HTR-8/SVneo (cell line): ENCODE measurements around the genes ZNF599, GRAMD1A, SCN1B and USF2.

DNA sequence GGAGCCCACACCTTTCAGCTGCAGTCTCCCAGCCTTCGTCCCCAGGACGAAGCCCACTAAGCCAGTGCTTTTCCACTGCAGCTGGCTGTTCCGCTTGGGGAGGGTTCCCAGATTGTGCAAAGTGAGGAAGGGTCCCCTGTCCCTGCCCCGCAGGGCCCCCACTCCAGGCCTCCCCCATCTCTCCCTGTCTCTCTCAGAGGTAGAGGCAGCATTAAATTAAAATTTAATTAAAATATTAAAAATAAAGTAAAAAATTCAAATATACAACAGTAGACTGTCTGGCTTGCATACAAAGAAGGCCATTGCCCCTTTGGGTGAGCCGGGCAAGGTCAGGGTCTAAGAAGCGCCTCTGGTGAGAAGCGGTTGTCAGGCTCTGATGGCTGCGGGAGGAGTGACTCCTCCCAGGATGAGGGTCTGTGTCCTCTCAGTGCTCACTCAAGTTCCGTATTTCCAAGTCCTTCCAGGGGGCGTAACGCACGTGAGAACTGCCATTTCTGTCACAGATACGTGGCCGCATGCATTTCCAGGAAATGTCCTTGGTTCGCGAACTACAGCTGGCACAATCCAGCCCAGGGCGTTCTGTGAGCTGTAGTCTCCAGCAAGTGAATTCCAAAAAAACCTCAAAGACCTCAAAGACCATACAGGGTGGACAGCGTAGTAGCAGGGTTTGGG lies 809 bp upstream of the ZNF181 start:
- RRBS: no CpG with 5 or more reads among the region's 18 CpGs

- RRBS: 8% methylated on average over 25 of the region's 69 CpGs
Observed at GRCh38 chr19:34772644-34773547, at the start of gene ZNF599. Gene ZNF599, minus strand, starts transcription at chr19:34773215.

- RRBS: no CpG with 5 or more reads among the region's 32 CpGs
Observed at GRCh38 chr19:34957949-34959187, 5.7 kb downstream of the ZNF792 start.

- RRBS: no CpG with 5 or more reads among the region's 6 CpGs
Observed at GRCh38 chr19:34985330-34986170, 14.6 kb upstream of the GRAMD1A start.

DNA sequence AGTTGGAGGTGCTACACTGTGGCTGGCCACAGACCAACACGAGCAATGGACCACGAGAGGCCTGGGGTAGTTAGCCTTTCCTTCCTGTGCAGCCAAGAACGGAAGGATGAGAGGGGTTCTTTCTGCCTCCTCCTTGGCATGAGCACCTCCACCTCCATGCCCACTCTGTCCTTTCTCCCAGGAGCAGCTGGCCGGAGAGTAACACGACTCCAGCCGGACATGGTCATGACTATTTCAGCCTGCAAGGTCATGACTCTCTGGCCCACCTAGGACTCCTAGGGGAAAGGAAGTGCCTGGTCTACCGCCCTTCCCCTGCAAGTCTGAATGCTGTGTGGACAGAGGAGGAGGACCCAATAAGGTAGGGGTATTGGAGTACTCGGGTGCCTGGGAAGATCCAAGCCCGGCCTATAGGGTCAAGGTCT lies 5.6 kb upstream of the GRAMD1A start:
- RRBS: no CpG with 5 or more reads among the region's 9 CpGs

- RRBS: 2% methylated on average over 60 of the region's 78 CpGs
Observed at GRCh38 chr19:35000066-35000851, at the start of gene GRAMD1A. Gene GRAMD1A, plus strand, starts transcription at chr19:35000323.

- RRBS: 2% methylated on average over 56 of the region's 109 CpGs
Observed at GRCh38 chr19:35030245-35030954, at the start of gene SCN1B. Gene SCN1B, plus strand, starts transcription at chr19:35030470.

GRCh38 chr19:35038757-35039712 lies 2.5 kb upstream of the HPN start:
- RRBS: no CpG with 5 or more reads among the region's 24 CpGs

DNA sequence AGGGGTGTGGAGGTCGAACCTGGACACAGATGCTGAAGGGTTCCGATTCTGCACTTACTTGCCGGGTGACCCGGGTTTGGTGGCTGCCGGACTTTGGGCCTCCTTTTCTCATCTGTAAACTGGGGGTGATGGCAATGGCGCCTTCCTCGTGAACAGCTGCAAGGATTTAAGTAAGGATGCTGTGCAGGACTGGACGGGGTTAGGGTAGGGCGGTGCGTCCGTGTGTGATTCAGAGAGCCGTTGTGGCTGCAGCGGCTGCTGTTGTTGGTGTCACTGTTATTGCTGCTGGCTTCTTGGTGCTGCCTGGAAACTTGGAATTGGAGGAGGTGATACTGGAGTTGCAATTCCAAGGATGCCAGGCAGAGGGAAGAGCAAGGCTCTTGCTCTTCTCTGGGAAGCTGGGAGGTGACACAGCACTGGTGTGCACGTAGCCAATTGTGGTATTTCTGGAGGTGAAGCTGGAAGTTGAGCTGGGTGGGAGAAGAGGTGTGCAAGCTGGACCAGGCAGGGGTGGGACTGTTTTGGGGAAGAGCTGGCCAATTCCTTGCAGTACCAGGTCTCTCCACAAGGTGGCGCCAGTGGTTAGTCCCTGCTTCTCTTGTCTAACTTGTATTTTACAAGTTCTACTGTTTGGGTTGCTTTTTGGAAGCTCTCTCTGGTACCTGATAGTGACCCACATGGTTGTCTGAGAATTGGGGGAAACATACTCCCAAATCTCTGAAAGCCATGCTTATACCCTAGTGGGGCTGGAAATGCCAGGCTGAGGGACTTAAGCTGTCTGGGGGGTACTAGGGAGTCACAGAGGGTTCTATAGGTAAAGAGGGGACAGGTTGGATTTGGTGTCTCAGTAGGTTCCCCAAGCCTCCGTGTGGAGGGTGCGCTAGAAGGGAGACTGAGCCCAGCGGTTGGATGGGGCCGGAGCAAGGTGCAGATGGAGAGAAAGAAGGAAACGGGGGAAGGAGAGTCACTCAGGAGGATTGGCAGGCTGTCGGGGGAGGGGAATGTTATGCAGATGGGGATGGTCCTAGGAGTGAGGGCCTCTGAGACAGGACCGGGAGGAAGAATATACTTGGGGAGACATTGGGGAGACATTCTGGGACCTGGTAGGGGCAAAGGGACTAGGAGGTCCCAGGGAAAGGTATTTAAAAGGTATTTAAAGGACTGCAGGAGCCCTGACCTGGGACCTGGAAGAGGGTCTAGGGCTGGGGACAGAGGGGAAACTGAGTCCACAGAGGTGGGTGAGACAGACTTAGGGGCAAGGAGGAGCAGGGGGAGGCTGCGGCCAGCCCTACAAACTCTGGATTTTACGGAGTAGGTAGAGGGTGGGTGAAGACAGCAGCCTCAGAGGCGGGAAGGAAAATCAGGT lies 2.9 kb downstream of the HPN start:
- RRBS: 78% methylated on average over 4 of the region's 25 CpGs

DNA sequence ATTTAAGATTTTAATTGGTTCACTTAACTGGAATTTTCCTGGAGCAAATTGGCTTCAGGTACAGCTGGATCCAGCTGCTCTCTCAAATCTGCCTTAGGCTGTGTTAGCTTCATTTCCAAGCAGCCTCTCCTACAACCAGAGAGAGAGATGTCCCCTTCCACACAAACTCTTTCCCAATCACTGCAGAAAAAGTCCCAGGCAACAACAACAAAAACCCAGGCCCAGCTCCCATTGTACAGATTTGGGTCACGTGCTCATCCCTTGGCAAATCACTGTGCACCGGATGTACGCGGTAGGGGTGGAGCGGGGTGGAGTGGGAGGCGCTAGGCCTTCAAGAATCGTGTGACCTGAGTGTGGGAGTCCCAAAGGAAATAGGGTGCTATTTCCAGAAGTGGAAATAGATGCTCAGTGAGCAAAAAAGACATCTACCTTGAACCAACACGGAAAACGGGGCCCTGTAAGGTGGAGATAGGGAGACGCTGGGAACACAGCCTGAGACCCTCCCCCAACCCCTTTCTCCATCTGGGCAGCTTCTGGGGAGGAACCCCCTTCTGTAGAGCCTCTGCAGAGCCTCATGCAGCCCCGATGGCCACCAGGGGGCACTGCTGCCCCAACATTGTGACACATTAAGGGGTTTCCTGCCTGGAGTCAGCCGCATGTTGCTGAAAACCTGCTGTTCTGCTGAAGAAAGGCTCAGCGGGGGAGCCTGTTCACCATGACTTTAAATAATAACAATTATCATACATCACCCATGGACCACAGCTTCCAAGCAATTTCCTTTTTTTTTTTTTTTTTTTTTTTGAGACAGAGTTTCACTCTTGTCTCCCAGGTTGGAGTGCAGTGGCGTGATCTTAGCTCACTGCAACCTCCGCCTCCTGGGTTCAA lies 25.4 kb downstream of the HPN start:
- RRBS: no CpG with 5 or more reads among the region's 15 CpGs

DNA sequence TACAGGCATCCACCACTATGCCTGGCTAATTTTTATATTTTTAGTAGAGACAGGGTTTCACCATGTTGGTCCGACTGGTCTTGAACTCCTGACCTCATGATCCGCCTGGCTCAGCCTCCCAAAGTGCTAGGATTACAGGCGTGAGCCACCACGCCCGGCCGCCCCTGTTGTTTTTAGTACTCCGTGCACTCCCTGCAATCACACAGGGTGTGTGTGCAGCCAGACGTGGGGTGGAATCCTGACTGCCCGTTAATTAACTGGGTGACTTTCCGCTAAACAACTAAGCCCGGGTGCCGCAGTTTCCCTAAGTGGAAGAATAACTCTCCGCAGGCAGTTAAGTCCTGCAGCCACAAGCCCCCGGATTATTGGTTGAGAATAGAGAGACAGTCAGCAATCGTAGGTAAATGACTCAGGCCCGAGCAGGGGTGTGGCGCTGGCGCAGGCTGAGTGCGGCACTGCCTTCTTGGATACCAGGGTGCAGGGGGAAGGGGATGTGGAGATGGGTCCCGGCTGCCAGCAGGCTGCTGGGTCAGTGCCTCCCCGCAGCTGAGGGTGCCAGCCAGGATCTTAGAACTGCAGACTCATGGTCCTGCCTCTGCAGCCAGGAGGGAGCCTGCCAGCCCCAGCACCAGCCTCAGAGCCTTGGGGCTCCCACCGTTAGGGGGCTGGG lies 6.1 kb upstream of the FXYD3 start:
- RRBS: 94% methylated on average over 4 of the region's 22 CpGs

DNA sequence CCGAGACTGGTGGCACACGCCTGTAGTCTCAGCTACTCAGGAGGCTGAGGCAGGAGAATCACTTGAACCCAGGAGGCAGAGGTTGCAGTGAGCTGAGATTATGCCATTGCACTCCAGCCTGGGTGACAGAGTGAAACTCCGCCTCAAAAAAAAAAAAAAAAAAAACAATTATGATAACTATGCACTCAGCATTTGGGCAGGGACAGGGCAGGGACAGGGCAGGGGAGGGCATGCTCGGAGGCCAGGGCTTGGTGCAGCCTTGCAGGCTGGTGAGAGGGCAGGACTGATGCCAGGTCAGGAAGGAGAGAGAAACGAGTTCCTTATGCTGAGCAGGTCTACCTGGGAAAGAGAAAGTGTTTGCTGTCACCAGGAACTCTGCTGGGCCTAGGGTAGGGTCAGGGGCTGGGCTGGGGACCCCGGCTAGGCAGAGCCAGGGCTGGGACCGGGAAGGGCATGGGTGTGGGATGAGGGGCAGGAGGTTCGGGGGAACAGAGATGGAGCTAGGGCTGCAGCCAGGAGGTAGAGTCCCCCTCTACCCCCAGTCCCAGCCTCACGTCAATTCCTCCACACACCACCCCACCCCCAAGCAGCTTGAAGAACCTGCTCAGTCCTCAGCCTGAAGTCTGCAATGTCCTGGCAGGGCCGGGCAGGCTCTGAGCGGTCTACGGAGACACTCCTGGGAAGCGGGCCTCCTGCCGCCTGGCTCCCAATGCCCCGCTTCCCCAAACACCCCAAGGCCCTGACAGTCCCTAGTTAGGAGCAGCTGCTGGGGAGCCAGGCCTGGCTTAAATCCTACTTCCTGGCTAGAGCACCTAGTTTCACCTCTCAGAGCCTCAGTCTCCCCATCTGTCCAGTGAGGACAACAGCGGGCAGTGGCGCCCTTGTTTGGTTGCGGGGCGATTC lies 2.8 kb downstream of the FXYD3 start:
- RRBS: no CpG with 5 or more reads among the region's 19 CpGs

DNA sequence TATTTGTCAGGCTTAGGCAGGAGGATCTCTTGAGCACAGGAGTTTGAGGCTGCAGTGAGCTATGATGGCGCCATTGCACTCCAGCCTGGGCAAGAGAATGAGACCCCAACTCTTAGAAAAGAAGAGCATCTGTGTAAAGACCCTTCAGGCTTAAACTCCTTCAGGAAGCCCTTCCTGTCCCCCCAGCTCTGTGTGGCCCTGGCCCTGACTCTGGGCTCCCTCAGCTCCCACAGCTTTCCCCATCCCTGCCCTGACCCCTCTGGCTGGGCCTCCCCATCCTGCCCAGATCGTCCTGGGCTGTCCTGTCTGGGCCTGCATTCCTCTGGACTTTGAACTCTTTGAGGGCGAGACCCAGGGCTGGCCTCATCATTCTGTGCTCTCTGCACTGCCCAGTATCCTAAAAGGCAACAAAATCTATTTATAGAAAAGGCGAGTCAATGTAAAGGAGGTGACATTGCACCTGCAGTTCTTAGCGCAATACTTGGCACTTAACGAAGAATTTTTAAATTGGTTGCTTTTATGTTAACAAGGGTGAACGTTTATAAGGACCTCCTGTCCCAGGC lies 4.2 kb downstream of the LGI4 start:
- RRBS: no CpG with 5 or more reads among the region's 7 CpGs

- RRBS: no CpG with 5 or more reads among the region's 9 CpGs
Observed at GRCh38 chr19:35139815-35140171, 1.2 kb downstream of the FXYD1 start.

- RRBS: no CpG with 5 or more reads among the region's 8 CpGs
Observed at GRCh38 chr19:35157891-35158572, 3.5 kb downstream of the FXYD5 start.

GRCh38 chr19:35163791-35164106 lies 9.2 kb downstream of the FXYD5 start:
- RRBS: no CpG with 5 or more reads among the region's 4 CpGs

DNA sequence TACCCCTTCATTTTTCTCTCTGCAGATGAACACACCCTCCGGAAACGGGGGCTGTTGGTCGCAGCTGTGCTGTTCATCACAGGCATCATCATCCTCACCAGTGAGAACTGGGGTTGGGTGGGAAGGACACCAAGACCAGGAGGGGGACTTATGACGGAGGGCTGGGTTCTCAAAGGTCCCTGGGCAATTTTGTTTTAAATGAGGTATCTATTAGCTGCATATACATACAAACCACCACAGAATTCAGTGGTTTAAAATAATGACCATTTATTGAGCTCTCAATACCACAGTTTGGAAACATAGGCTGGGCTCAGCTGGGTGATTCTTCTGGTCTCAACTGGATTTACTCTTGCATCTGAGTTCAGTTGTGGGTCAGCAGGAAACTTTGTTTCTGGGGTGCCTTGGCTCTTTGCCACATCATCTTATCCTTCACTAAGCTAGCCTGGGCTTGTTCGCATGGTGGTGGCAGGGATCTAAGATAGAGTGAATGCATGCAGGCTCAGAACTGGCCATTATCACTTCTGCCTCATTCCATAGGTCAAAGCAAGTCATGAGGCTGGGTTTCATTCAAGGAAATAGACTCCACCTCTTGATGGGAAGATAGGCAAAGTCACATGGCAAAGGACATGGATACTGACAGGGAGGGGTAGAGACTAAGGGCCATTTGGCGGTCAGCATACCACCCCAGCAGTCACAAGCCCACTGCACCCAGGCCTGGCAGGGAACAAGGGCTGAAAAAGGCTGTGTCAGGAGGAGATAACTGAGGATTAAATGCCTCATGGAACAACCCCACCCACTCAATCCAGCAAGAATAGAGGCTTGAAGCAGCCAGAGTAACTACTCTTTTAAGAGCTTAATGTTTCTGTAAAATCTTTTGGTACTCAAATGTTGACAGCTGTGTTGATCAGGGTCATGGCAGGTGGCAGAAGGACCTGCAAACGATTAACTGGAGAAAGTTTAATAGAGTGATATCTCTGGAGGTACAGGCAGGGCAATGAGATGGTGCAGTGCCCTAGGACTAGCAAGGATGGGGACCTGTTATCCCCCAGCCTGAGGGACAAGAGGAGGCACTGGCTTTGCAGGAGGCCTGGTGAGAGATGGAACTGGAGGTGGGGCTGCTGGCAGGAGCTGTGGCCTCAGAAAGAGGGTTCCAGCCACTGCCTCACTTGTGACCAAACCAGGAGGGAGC lies 12.1 kb downstream of the FXYD5 start:
- RRBS: no CpG with 5 or more reads among the region's 7 CpGs

DNA sequence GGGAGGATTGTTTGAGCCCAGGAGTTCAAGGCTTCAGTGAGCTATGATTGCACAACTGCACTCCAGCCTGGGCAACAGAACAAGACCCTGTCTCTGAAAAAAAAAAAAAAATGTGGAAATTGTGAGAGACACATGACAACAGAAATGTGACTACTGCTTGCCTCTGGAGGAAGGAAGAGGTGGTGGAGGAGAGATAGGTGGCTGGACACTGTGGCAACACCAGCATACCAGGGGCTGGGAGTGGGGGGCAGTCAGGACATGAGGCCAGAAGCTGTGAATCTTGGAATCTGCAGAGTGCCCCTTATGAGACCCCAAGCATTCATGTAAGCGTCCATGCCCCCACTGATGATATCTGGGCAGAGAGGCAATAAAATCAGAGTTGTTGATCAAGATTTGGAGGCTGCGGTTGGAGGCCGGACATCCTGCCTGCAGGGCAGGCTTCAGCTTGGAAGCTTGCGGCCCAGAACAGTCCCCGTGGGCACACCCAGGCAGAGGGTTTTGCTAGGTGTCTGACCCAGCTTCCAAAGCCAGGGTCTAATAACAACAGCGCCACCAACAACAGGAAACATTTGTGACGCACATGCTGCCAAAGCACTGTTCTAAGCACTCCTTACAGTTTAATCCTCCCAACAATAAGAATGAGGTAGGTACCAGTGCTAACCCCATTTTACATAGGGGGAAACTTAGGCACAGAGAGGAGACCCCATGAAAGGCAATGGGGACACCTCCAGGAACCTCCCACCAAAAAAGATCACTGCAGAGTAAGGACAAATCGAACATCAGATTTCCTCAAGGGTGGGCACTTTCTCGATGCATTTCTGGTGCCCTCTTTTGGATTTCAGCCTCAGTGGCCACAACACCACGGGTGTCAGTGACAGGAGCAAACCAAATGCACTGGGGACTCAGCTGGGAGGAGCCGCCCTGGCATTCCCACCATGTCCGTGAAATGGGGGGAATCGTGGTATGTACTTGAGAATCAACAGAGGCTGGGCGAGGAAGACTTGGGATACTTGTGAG lies 16.7 kb downstream of the FAM187B start:
- RRBS: no CpG with 5 or more reads among the region's 14 CpGs

- RRBS: 9% methylated on average over 7 of the region's 12 CpGs
Observed at GRCh38 chr19:35249236-35249423, 328 bp downstream of the LSR start.

- RRBS: 1% methylated on average over 12 of the region's 56 CpGs
Observed at GRCh38 chr19:35268772-35269188, at the start of gene USF2. Gene USF2, plus strand, starts transcription at chr19:35268962.